Measurements from ENCODE around the genes POMGNT1, RAD54L, UQCRH and CYP4A22.

DNA sequence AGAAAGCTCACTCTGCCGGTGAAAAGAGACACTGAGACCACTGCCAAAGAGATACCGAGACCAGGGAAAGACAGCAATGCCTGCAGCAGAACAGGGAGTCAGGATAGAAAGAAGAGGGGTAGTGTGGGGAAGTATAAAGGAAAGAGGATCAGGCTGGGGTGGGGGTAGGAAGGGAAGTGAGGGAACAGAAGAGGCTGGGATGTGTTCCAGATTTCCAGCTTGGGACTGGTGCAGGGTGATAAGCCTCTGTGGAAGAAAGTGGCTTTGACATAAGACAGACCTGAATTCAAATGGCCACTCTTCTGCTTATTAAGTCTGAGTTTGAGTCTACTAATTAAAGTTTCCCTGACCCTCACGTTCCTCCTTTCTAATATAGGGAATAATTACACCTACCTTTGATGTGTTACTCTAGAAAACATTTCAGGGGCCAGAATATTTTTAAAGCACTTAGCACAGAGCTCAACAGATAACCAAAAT is 105.8 kb downstream of the PIK3R3 start:
- RRBS = no CpG with 5 or more reads among the region's 3 CpGs

GRCh38 chr1:46036525-46037708 is 95.5 kb downstream of the PIK3R3 start:
- RRBS = no CpG with 5 or more reads among the region's 18 CpGs

- RRBS = 1% methylated on average over 14 of the region's 73 CpGs
Observed at GRCh38 chr1:46197389-46198669, at the start of gene POMGNT1. Gene POMGNT1, minus strand, starts transcription at chr1:46198434.

DNA sequence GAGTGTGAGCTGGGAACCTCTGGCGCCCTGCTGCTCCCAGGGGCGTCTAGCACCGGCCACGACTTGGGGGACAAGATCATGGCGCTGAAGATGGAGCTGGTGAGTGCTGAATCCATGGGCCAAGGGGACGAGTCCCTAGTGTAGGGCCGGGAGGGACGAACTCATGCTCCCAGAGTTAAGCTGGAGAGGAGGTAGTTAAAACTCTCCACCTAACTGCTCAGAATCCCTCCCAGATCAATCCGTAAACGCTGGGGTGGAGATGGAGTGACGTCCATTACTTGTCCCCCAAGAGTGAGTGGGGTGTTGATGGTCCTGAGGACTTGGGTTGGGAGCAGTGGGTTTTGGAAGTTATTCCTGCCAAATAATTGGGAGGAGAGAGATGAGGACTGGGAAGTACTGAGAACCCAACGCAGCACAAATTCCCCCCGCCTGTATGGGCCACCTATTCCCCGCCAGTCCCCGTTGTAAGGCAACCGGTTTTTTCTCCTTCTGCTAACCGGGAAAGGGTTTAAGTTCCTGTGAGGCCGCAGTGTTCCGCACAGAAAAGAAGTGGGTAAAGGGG is 473 bp downstream of the LURAP1 start:
- RRBS = no CpG with 5 or more reads among the region's 19 CpGs

- RRBS = no CpG with 5 or more reads among the region's 8 CpGs
Observed at GRCh38 chr1:46221642-46222348, 18.7 kb downstream of the LURAP1 start.

- RRBS = no CpG with 5 or more reads among the region's 44 CpGs
Observed at GRCh38 chr1:46247559-46248685, at the start of gene RAD54L. Gene RAD54L, plus strand, starts transcription at chr1:46247763.

DNA sequence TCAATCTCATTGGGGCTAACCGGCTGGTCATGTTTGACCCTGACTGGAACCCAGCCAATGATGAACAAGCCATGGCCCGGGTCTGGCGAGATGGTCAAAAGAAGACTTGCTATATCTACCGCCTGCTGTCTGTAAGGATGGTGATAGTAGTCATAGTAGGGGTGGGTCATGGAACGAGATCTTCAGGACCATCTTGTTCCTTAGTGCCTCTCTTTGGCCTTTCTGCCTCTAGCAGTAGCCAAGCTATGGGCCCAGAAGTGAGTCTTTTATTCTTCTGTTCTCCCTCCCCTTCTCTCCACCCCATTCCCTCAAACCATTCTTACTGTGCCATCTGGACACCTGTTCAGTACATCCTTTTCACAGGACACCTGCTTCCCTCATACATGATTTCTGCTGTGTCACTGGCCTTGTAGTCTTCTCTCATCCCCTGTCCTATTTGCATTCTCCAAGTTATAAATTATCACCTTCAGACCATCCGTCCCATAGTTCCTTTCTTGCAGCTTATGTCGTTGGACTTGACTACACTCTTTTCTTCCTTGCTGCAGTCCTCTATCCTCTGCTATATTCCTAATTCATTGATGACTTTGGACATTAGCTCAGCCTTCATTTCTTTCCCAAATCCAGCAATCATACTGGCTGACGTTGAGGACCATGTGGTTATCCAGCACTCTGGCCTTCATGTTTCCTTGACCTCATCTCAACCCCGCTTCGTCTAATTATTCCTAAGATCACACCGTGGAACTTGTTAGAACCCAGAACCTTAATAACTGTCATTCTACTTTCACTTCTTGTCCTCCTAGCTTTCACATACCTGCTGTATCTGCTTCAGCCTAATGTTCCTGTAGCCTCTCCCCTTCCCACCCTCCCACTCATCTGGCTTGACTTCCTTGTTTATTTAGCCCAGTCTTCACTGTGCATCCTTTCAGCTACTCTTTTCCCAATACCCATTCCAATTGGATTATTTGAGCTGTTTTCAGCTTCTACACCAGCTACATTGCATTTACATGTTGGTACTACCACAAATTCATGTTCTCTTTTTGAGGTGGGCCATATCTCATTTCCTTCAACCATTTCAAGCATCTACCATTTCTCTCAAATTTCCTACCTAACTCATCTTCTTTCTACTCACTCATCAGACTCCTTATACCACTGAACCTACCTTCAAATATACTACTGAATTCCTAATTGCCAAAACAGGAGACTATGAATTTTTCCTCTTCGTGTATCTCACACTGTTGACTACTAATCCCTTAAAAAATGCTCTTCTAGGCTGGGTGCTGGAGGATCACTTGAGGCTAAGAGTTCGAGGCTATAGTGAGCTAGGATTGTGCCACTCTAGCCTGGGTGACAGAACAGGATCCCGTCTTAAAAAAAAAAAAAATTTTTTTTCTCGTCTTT is 27.5 kb downstream of the RAD54L start:
- RRBS = 97% methylated on average over 2 of the region's 15 CpGs

DNA sequence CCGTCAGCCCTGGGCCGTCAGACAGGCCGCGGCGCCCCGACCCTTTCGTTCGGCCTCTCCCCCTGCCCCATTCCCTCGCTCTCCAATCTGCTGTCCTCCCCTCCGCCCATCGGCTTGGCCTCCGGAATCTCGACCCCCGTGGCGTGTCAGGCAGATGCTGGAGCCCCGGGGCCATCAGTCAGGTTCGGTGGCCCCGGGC is 1.0 kb downstream of the LRRC41 start:
- RRBS = 1% methylated on average over 5 of the region's 18 CpGs

DNA sequence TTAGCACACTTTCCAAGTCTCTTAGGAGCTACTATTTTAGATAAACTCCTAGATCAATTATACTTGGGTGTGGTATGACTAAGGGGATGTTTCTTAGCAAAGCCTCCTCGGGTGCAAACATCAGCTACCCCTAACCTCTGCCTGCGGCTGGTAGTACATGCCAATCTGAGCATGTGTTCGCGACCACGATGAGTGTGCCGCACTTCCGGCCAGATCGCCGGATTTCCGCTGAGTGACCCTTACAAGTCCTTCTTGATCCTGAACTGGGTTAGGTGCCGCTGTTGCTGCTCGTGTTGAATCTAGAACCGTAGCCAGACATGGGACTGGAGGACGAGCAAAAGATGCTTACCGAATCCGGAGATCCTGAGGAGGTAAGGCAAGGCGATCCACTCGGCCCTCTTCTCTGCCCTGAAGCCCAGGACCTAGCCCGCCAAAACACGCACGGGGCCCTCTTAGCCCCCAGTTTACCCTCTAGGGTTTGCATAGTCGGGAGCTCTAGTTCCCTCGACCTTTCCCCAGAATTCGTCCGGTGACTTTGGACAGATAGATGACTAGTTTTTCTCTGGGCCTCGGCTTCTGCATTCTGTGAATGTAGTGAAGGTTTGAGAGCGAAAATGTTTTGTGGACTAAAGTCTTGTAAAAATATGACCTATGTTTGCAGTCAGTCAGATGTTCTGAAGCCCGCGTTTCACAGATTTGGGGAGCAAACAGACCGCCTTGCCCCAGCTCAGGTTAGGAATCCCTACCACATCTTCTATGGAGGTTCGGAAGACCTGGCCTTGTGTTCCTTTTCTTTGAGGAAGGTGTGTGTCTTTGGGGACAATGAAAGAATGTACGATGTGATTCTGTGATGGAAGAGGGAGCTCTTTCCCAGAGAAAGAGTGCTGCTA is at the start of gene UQCRH:
Gene UQCRH, plus strand, starts transcription at position 249 of the 890 bp plus-strand sequence.
- RRBS = no CpG with 5 or more reads among the region's 32 CpGs

GRCh38 chr1:46520090-46520509 is 15.2 kb downstream of the TMEM275 start:
- RRBS = no CpG with 5 or more reads among the region's 6 CpGs

DNA sequence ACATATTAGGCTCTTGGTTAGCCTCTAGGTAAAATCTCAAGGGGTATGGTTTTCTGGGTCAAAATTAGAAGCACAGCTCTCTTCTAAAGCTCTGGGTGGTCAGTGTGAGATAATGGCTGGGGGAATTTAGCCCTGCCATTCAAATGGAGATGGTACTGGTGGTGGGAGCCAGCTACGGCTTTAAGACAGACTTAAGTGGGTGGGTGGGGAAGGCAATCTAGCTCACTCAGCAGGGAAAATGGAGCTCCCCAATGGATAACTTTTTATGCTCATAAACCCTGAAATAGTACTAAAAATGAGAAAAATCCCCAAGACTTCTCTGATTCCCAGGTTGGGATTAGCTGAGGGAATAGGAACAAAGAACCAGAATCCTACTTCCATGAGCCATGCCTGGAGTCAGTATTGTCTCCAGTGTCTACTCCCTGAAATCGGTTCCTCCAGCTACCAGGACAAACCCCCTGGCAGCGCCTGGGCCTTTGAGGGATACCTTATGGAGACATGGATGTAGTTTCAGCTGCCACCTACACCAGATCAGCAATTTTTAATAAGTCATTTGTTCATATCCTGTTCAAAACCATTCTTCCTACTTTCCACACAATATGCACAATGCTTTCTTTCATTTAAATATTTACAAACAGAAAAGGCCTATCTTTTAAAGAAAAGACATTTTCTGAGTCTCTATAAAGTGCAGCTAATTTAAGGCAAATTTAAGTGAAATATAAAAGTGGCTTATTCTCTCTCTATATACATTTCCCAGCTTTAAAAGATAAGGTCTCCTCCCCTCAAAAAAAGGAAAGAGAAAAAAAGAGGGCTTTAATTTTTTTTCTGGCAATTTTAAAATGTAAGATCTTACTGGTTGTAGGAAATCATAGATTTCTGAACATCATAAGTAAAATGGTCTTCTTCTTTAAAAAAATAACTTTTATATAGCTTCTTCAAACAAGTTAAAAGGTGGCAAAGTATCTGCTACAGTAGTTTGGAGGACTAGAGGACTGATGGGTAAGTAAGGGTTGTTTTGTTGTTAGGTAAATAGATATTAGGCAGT is 6.1 kb downstream of the TEX38 start:
- RRBS = no CpG with 5 or more reads among the region's 3 CpGs

GRCh38 chr1:46688267-46688781 is 16.7 kb downstream of the TEX38 start:
- RRBS = no CpG with 5 or more reads among the region's 7 CpGs

- RRBS = no CpG with 5 or more reads among the region's 6 CpGs
Observed at GRCh38 chr1:47136965-47137619, at the start of gene CYP4A22. Gene CYP4A22, plus strand, starts transcription at chr1:47137441.

GRCh38 chr1:47443977-47444634 is 6.3 kb downstream of the FOXD2 start:
- RRBS = 13% methylated on average over 9 of the region's 42 CpGs

DNA sequence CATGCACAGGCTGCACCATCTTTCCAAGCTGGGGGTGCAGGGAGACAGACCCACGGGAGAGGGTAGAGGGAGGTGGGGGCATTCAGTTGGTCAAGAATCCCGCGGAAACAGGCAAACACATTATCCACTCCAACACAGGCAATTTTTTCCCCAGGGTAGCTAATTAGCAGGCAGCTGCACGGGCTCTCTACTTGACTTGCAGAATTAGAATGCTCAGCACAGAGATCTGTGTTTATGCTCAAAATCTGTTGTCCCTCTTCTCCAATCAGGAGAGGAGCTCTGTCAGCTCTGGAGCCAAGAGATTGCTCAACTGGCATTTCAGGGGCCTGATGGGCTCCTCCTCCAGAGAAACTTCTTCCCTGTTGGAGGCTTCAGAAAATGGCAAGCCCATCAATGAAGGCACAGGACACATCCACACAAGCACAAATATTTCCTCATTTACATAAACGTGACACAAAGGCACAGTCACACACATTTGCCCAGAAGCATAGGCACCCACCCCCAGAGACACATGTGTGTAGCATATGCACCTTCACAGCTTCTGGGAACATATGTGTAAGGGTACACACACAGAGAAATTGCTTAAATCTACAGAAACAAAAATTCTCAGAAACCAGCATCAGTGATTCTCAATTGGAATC is 267.9 kb downstream of the FOXD2 start:
- RRBS = no CpG with 5 or more reads among the region's 5 CpGs

DNA sequence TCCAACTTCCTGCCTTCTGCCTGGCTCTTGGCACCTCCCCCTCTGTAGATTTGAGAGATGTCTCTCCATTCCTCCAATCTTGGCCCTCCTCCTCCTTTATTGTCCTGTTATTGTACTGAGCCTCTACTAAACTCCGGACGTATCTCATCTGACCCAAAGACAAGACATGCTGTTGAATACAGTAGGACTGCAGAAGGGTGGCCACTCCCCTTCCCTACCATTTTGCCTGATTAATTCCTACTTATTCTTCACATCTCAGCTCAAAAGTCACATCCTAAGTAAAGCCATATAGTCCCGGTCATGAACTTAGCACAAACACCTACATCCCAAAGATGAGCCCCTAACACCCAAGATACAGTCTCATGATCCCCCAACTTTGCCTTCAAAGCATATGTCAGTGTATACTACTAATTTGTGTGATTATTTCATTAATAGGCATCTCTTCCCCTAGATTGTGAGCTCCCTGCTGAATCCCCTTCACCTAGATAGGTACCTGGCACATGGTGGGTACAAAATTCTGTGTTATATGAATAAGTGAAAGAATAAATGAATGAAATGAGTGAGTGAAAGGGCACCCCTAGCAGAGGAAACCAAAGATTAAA is 26.8 kb downstream of the SLC5A9 start:
- RRBS = no CpG with 5 or more reads among the region's 3 CpGs

DNA sequence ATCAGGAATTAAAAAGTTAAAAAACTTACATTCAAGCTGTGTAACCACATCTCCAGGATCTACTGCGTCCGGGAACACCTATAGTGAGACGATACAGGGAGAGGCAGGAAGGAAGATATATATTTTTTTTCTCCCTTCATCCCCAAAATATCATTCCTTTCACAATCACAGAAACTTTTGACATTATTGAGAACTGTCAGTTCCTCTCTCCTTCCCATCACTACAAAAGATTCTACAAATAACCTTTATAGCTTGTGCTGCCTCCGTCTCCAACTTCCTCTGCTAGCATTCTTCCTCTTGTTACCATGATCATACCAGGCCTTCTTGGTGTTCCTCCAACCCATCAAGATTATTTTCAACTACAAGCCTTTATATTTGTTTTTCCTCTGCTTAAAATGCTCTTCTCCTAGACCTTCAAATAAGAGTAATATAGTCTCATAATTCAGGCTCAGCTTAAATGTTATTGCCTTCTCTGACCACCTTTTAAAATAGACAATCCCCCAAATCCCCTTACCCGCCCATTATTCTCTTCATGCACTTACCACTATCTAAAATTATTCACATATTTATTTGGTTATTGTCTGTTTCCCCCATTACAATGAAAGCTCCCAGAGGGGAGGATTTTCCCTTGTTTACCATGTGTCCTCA is 20.4 kb downstream of the SPATA6 start:
- RRBS = no CpG with 5 or more reads among the region's 5 CpGs

GRCh38 chr1:50787917-50788271 is 172.2 kb downstream of the FAF1 start:
- RRBS = no CpG with 5 or more reads among the region's 3 CpGs

DNA sequence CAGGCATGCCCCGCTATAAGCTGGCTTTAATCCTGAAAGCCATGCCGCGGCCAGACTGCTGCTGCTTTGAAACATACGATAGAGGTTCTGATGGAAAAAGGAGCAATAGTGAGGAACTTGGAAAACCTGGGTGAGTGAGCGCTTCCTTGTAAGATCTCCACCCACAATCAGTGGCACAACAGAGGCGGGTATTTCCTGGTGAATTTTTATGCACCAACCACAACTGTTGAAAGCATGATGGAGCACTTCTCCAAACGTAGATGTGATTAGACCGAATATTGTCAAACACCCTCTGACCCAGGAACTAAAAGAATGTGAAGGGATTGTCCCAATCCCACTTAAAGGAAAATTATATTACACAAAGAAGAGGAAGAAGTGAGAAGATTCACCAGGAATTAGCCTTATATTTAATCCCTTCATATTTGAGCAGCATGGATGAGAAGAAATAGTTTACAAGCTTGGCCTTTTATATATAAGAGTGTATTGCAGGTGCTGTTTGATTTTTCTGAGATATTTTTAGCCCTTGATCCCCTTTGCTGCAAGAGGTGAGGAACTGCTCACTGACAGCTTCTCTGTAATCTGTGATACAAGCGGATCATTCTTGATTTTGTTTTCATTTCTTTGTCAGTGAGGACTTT is 113.5 kb downstream of the FAF1 start:
- RRBS = no CpG with 5 or more reads among the region's 9 CpGs

All from skeletal muscle cell (primary cell).